Monocyte (primary cell): ENCODE measurements around a stretch of chr12.

GRCh38 chr12:24902960-24903766 is 45.7 kb downstream of the BCAT1 start:
- PRO-cap, 2 experiments = peak in 2 of 2 experiments; most common plus-strand start chr12:24903244 (in 2); most common minus-strand start chr12:24903058 (in 2)

DNA sequence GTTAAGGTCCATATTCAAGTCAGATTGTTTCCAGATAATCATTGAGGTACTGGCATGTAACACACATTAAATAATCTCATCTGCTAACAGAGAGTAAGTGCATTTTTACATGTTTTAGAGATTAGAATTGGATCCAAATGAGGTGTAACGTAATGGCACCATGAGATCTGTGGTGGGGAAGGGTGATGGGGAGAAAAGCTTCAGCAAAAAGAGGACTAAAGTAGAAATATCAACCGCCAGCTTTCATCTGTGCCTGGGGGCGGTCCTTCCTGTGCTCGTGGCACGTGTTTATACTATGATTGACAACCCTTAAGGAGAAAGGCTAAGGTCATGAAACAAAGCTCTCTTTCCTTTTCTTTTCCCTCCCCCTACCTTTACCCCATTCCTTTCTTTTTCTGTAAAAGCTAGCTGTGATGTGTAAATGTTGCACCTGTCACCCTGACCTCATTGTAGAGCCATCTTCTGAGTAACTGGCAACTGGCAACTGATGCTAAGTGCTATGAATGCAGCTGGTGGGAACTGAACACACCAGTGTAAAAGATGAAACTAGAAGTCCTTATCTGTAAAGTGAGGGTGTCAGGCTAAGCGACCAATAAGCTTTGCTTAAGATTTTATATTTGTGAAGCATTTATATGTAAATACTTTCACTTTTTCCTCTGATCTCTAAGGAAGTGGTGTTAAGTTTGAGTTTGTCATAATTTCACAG is 898 bp upstream of the IRAG2 start:
- PRO-cap, 2 experiments = no peak in any of the 2 experiments

DNA sequence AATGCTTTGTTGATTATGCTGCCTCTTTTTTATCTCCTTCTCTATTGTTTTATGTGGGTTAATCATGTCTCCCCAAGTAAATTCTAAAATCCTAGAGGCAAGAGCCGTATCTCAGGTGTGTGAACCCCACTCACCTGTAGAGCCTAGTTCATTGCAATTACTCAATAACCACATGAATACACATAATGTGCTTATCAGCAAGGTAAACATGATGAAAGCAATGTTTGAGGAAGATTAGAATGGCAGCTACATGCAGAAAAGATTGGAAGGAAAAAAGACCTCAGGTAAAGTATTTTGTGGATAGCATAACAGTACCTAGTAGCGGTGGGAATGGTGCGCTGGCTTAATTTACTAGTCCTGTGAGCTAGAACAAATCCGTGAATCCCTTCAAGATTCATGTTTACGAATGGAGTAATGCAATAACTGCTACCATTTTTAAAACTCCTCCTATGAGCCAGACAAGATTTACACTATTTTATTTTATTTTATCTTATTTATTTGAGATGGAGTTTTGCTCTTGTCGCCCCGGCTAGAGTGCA is 5.3 kb upstream of the KRAS start:
- PRO-cap, 2 experiments = no peak in any of the 2 experiments

- PRO-cap, 2 experiments = no peak in any of the 2 experiments
Measured at GRCh38 chr12:26113245-26113860, 11.5 kb downstream of the BHLHE41 start.

- PRO-cap, 2 experiments = no peak in any of the 2 experiments
Measured at GRCh38 chr12:26134807-26135812, 10.3 kb upstream of the BHLHE41 start.

- PRO-cap, 2 experiments = no peak in any of the 2 experiments
Measured at GRCh38 chr12:26319489-26320073, 124.2 kb downstream of the SSPN start.

DNA sequence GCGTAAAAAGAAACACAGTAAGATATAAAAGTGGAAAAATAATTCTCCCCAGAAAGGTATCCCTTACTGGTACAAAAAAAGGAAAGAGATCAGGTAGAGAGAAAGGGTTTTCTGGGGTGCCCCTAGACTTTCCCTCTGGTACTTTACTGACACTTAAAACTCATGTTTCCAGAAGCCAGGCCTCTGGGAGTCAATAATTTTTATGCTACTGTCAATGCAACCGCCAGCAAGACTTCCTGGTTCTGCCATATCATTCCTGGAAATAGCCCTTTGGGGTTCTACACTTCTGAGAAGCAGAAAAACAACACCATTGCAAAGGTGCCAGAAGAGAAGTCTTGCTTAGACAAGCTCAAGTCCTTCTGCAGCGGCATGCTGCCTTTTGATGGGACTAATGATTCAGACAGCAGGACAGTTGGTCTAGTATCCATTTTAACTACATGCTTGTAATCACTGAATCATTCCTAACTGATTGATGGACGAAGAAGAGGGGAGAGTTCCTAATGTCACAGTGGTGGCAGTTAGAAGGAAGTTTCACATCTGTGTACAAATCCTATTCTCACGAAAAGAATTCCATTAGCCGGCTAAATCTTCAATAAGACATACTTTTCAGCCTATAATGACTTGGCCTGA is 206.6 kb downstream of the ITPR2 start:
- PRO-cap, 2 experiments = no peak in any of the 2 experiments

GRCh38 chr12:26627899-26628376 is 205.1 kb downstream of the ITPR2 start:
- PRO-cap, 2 experiments = no peak in any of the 2 experiments

- PRO-cap, 2 experiments = no peak in any of the 2 experiments
Measured at GRCh38 chr12:26651247-26651668, 181.7 kb downstream of the ITPR2 start.

GRCh38 chr12:26738499-26739240 is 94.3 kb downstream of the ITPR2 start:
- PRO-cap, 2 experiments = no peak in any of the 2 experiments

DNA sequence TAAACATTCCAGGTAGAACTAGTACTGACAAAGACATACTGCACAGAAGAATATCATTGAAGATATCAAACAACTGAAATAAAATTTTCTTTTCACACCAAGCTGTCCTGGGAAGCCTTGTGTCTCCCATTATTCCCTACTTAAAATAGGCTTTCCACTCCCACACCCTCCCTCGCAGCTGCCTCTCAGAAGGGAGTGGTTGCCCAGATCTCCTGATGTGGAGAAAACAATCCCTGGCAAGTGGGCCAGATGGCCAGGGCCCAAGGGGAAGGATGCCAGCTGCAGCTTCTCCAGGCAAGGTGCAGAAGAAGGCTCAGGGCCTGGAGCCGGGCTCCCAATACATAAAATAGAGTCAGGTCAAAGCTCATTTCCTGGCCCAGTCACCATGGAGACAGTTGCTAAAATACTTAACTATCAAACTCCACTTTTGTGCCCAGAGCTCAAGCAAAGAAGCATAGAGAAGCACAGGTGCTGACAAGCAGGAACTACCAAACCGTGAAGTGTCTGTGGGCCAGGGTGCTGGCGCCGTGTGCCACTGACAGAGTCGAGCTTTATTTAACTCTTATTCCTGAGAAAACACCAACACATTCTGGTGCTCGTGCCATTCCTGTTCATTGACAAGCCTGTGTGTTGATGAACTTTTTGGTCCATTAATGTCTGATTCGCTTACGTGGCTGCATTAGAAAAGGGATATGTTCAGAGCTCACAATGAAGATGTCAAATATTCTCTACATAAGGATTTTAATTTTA is 45.7 kb upstream of the ITPR2 start:
- PRO-cap, 2 experiments = no peak in any of the 2 experiments

GRCh38 chr12:27191993-27192739 is 51.9 kb upstream of the STK38L start:
- PRO-cap, 2 experiments = no peak in any of the 2 experiments

GRCh38 chr12:27193550-27194581 is 50.2 kb upstream of the STK38L start:
- PRO-cap, 2 experiments = no peak in any of the 2 experiments

- PRO-cap, 2 experiments = no peak in any of the 2 experiments
Measured at GRCh38 chr12:27213311-27213756, 30.8 kb upstream of the STK38L start.

DNA sequence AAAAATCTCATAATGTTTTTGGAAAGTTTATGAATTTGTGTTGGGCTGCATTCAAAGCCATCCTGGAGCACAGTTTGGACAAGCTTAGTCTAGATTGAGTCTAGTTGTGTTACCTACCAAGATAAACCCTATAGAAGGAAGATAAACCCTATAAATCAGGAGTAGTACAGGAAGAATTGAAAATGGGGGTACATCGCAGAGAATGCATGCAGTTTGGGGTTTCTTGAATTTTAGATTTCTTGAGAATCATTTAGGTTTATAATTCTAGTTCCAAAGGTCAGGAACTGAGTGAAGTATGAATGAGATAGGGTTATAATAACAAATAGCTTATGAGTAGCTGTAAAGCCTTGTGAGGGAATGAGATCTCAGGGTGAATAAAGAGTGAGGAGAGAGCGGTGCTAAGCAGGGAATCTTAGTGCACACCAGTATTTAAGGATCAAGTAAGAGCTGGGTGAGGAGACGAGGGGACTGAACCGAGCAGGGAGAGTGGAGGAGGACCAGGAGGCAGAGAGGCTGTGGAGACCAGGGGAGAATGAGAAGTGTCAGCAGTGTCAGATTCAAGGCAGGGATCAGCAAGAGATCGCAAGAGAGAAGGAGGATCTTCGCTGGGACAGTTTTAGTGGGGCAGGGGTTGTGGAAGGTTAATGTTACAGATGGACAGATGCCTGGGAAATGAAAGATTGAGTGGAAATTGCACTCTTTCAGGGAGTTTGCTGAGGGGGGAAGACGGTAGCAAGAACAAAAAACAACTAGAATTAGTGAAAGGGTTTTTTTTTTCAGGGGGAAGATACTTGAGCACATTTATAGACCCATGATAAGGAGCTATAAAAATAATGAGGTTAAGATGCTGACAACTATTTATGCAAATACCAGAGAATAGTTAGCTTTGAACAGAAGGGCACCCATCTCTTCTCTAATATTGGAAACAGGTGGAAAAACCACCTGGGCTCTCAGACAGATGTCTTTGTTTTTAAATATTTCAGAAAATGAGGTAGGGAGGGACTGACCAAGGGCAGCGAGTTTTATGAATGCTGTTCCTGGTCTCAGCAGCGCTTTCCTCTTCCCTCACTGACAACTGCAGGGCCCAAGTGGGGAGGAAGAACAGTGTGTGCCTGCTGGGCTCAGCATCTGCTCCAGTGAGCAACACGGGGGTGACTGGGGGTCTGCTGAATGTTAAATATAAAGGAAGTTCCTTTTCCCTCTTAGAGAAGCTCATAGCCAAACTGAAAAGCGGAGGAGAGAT is 46.8 kb downstream of the BMAL2 start:
- PRO-cap, 2 experiments = no peak in any of the 2 experiments

- PRO-cap, 2 experiments = no peak in any of the 2 experiments
Measured at GRCh38 chr12:27703589-27704287, 6.9 kb upstream of the MRPS35 start.

DNA sequence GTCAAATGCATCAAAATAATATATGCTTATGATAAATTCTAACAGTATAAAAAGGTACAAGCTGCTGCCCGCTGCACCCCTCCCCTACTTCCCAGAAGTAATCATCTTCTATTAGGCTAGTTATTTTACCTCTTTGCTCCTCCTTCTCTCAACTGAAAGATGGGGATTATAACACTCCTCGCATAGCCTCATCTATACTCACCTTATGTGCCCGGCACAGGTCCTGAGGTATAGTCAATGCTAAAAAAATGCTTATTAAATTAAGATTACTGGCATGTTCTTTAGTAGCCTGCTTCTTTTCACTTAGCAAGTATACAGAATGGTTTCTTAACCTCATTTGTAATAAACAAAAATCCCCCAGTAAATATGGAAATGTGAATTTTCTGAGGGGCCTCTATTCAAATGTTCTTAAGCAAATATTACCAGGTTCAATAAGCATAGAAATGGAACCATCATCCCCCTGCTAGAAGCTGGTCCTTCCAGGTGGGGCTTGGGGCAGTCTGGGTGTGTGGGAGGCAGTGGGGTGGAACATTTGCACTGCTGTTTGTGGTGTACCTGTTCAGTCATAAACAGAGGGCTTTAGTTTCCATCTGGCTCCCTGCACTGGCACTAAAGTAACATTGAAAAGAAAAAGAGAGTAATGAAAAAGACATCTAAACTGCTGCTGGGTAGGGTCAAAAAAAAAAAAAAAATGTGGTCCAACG is 43.9 kb upstream of the MANSC4 start:
- PRO-cap, 2 experiments = no peak in any of the 2 experiments

GRCh38 chr12:28253105-28253730 is 63.0 kb downstream of the CCDC91 start:
- PRO-cap, 2 experiments = no peak in any of the 2 experiments

DNA sequence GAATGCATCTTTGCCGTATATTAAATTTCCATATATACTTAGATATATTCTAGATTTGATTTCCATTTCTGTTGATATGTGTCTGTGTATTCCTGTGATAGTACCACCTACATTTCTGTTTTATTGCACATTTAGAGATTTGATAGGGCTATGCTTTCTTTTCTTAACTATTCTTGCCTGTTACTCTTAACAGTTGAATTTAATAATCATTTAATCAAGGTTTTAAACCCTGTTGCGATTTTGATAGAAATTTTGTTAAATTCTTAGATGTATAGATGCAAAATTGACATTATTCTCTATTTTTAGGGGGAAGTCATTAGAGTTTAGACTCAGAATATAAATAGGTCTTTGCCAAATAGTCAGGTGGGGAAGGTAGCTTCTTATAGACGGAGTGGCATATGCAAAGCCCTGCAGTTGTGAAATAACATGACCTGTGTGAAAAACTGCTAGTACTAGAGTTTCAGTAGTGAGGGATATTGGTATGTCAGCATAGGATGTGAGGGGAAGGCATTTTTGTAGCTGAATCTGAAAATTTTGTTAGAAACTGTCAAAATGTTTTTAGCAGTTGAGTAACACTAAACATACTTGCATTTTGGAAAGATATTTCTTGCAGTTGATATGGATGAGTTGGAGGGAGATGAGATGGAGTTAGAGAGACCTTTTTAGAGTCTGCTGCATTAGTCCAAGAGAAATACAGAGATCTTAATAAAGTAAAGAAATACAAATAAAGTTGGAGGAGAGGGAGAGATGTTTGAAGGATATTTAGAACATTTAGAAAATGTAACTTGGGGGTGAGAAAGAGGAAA is 133.4 kb downstream of the CCDC91 start:
- PRO-cap, 2 experiments = no peak in any of the 2 experiments

DNA sequence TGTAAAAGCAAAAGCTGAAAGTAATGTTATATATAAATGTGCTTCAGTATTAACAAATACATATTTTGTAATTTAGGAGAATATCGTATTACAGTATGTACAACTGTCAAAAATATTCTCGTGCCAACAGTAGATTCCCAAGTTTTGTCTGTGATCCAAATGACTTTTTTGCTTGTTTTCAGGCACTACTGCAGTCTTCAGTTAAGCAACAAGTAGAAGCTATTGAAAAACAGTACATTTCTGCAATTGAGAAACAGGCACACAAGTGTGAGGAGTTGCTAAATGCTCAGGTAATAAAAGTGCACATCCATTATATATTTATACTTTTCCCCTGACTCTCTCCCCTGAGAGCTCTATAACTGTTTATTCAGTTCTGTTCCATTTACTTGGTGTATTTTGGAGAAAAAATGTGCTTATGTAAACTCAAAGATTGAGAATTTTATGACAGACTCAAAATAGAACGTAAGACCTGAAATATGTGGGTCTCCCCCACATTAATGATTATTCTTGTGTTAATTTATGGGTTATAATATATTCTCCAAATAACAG is 200.9 kb downstream of the CCDC91 start:
- PRO-cap, 2 experiments = no peak in any of the 2 experiments